H1 (cell line): ENCODE measurements around a stretch of chr22.

- RRBS = no CpG with 5 or more reads among the region's 8 CpGs
CAGE:
- cytosol, long polyA plus RNA = no peak
- long polyA plus RNA = no peak
- nucleus, long polyA plus RNA = no peak
These were observed 1.1 kb upstream of the MIOX start for GRCh38 chr22:50485631-50485972.

- RRBS = no CpG with 5 or more reads among the region's 8 CpGs
CAGE:
- cytosol, long polyA plus RNA = no peak
- long polyA plus RNA = no peak
- nucleus, long polyA plus RNA = no peak
These were observed 775 bp upstream of the KLHDC7B start for GRCh38 chr22:50544713-50545534.

DNA sequence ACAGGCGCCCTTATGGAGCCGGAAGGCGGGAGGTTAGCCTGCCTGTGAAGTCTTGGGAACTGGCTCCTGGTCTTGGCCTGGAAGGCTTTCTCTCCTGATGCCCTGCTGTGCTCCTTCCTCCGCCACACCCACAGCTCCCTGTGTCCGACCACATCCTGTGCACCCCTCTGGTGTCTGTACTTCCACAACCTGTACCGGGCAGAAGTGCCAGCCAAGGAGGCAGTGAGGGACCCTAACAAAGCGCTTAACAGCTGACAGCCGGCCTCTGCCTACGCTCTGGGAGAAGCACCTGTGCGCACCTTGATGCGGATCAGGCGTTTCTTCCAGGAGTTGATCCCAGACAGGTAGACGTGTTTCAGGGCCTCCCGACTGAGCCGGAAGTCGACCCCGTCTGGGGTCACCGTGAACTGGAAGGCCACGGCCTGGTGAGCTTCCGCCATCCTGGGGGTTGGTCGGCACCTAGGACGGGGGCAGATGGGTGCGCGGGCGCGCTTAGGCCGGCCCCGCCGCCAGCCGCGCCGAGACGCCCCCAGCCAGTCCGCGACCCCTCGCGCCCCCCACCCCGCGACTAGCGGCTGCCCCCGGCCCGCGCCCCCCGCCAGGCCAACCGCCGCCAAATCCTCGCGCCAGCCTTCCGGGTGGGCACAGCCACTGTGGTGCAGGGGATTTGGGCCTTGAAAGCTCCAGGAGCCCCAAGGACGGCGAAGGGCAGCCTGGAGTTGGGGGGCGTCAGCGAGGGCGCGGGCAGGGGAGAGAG is 573 bp downstream of the CPT1B start:
- RRBS = 88% methylated on average over 12 of the region's 55 CpGs
CAGE:
- cytosol, long polyA plus RNA = no peak
- long polyA plus RNA = no peak
- nucleus, long polyA plus RNA = no peak

GRCh38 chr22:50657869-50658457 is 30.0 kb upstream of the ARSA start:
- RRBS = no CpG with 5 or more reads among the region's 9 CpGs
CAGE:
- cytosol, long polyA plus RNA = no peak
- long polyA plus RNA = no peak
- nucleus, long polyA plus RNA = no peak

DNA sequence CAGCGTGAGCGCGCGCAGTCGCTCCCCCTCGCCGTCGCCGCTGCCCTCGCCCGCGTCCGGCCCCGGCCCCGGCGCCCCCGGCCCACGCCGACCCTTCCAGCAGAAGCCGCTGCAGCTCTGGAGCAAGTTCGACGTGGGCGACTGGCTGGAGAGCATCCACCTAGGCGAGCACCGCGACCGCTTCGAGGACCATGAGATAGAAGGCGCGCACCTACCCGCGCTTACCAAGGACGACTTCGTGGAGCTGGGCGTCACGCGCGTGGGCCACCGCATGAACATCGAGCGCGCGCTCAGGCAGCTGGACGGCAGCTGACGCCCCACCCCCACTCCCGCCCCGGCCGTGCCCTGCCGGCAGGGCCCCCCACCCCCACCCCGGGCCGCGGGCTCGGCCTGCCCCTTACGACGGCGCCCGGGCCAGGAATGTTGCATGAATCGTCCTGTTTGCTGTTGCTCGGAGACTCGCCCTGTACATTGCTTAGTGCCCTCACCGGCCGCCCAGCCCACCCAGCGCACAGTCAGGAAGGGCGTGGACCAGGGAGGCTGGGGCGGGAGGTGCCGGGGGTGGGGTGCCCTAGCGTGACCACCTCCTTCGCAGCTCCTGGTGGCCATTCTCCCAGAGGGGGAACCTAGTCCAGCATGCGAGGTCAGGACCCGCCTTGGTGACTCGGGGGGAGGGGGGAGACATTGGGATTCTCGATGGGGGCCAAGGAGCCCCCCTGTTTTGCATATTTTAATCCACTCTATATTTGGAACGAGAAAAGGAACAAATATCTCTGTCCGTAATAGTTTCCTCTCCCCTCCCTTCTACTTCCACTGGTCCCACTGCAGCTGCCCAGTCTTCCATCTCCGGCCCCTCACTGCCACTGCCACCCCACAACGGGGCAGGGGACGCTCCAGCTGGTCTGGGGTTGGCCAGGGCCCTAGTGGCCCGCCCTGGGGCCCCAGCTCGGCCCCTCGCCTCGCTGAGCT is 6.7 kb upstream of the ACR start:
- RRBS = 33% methylated on average over 16 of the region's 81 CpGs
CAGE:
- cytosol, long polyA plus RNA = no peak
- long polyA plus RNA = no peak
- nucleus, long polyA plus RNA = no peak